Mammary epithelial cell (primary cell): Measurements from ENCODE around the genes ORC3 and GABRR1.

DNA sequence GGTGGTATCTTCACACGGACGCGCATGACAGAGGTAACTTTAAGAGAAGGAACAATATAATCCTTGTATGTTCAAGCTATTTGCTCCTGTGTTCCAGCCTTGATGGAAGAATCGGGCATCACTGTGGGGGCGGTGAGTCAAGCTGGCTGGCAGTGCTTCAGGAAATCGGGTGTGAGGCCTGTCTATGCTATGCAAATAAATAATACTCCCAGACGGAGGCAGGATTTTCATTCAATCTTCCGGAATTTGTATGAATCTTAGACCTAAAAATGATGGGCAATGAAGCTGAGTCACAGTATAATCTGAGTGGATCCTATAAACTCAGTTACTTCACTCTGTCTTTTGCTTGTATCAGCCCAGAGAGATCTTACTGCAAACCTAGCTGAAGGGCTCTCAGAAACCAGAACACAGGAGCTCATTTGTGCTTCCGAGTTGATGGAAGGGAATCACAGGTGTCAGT is 45.2 kb upstream of the NT5E start:
- CAGE, long polyA plus RNA: no peak
- RRBS: no CpG with 5 or more reads among the region's 9 CpGs

- CAGE, long polyA plus RNA: no peak
- RRBS: no CpG with 5 or more reads among the region's 1 CpG
Measured at GRCh38 chr6:85451625-85451839, 1.6 kb downstream of the NT5E start.

- CAGE, long polyA plus RNA: no peak
- RRBS: no CpG with 5 or more reads among the region's 2 CpGs
Measured at GRCh38 chr6:85451840-85452231, 2.0 kb downstream of the NT5E start.

- CAGE, long polyA plus RNA: no peak
Measured at GRCh38 chr6:85575120-85575584, 18.5 kb downstream of the SNX14 start.

DNA sequence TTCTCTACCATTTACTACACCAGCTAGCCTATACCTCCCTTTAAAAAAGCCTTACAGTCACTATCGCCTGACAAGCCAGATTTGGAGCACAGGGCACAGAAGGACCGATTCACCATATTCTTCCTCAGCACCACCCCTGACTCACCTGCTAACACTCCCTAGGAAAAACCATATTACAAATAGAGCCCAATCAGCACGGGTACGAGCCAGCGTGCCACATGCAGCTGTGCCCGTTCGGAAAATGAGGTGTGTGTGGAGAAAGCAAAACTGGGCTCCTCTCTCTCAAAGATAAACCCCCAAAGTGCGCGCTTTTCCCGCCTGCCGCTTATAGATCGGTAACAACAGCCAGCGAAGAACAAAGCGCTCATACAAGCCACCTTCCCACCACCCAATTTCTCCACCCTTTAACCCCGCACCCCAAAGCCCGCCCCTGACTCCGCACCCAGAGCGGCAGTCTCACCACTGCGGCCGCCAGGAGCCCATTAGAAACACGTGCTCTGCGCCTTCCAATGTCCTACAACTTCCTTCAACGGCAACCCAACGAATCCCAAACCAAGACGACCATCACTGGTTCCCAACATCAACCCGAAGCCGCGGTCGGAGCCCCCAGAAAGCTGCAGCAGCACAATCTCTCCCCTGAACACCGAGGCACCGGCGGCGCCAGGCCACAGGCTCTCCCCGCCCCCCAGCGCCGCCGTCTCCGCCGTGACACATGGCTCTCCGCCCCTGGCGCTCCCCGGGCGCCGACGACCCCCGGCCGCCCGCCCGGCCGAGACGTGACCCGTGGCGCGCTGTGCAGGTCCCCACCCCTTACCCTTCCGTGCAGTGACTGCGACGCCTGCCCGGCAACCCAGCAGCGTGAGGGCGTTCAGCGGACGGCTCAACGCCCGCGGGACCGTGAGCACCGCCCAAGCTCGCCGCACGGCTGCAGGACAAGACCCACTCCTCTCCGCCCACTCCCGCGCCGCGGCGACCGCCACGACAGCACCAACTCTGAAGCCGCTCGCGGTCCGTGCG is 848 bp downstream of the SYNCRIP start:
- CAGE, long polyA plus RNA: no peak
- RRBS: under 1% methylated on average over 18 of the region's 83 CpGs

- CAGE, long polyA plus RNA: no peak
- RRBS: no CpG with 5 or more reads among the region's 2 CpGs
Measured at GRCh38 chr6:86293025-86293429, 644.3 kb upstream of the HTR1E start.

GRCh38 chr6:87152167-87152971 is 3.0 kb upstream of the ZNF292 start:
- CAGE, long polyA plus RNA: no peak
- RRBS: 3% methylated on average over 9 of the region's 53 CpGs

- CAGE, long polyA plus RNA: no peak
- RRBS: no CpG with 5 or more reads among the region's 1 CpG
Measured at GRCh38 chr6:87386631-87386830, 21.2 kb upstream of the CFAP206 start.

GRCh38 chr6:87534320-87534735 is 55.5 kb downstream of the RARS2 start:
- CAGE, long polyA plus RNA: no peak

DNA sequence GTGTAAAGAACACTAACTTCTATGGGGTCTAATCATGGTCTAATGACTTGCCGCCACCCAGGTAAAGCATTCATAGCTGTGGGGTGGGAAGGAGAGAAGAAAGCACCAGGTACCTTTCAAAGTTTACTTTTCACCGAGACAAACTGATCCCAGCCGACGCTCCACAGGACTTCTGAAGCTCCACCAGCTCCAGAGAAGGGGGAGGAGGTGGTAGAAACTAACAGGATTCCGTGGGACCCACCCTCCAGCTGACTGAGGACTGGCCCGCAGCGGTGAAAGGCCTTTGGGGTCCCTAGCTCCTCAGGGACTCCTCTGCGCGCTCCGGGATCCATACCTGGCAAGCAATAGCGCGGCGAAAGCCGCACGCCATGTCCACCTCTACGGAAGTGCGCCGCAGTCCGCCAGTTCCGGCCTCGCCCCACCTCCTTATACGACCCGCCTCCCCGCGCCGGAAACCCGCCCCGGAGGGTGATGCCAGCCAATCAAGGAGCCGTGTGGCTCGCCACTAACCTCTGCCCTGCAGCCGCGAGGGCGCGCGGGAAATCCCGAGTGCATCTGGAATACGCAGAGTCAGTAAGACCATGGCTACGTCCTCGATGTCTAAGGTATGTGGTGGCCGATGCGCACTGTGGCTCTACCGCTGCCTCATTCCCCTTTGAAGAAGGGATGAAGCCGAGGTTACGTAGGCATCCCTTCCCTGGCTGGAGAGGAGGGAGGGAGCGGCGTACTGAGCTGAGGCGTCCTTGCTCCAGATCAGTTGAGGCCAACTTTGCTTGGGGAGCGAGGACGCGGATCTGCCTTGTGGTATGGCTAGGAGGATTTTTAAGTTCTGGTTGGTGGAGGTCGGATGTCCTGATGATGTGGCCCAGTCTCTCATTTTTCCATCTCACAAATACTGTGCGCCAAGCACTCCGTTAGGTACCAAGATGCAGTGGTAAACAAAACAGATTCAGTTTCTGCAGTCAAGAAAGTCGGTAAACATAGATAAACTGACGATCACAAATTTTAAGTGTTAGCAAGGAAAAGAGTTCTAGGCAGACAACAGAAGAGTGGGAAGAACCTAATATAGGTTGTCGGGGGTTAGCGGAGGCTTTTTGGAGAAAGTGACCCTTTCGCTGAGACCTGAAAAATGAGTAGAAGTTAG is at the start of gene ORC3:
ORC3 (plus strand) TSS at position 548 of the 1,144 bp plus-strand sequence.
- CAGE, long polyA plus RNA: no peak
- RRBS: 1% methylated on average over 14 of the region's 58 CpGs

GRCh38 chr6:87671305-87672447 is 30.4 kb downstream of the AKIRIN2 start:
- CAGE, long polyA plus RNA: no peak
- RRBS: no CpG with 5 or more reads among the region's 12 CpGs

GRCh38 chr6:87723198-87723481 is 21.1 kb upstream of the AKIRIN2 start:
- CAGE, long polyA plus RNA: no peak
- RRBS: no CpG with 5 or more reads among the region's 2 CpGs

- CAGE, long polyA plus RNA: no peak
- RRBS: no CpG with 5 or more reads among the region's 1 CpG
Measured at GRCh38 chr6:87789659-87790154, 87.7 kb upstream of the AKIRIN2 start.

DNA sequence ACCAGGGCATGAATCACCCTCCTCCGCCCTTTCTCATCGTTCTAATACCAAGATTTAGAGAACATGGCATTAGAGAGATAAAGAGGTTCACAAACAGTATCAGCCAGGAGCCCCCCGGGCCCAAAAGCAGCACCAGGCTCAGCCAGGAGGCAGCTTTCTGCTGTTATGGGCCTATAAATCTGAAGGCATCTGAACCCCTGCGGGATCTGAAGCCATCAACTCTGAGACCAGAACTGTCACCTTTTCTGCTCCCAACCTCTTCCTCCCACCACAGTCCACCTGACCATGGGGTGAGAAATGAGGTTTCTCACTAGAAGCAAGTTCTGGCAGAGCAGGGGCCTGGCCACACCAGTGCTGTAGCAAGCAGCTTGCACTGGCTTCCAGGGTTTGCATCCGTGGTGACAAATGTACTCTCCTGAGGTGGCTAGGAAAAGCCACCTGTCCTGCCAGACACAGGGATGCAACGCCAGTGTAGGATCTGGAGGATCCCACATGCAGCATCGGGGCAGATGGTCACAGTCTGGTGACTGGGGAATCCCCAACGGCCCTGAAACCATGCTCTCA is 122.3 kb upstream of the SPACA1 start:
- CAGE, long polyA plus RNA: no peak
- RRBS: no CpG with 5 or more reads among the region's 8 CpGs

DNA sequence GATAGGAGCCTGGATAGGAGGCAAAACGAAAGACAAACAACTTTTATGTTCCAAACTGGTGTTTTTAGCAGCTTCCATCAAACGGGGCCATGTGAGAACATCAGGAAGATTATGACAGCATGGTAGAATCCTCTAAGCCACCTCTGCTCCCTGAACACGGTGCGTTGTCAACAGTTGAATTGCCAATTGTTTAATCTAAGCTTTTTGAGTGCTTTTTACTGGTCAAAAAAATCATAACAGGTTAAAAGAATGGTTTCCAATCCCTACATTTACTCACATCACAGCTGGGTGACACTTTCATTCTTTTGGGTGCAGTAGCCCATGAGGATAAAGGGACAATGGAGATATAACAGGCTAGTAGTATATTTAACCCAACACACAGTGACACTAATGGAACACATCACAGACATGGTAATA is 45.8 kb downstream of the CNR1 start:
- CAGE, long polyA plus RNA: no peak
- RRBS: no CpG with 5 or more reads among the region's 4 CpGs

- CAGE, long polyA plus RNA: no peak
- RRBS: no CpG with 5 or more reads among the region's 7 CpGs
Measured at GRCh38 chr6:89079087-89079509, 1.5 kb upstream of the PNRC1 start.

GRCh38 chr6:89144260-89144584 is 1.6 kb upstream of the PM20D2 start:
- CAGE, long polyA plus RNA: no peak

GRCh38 chr6:89217161-89217710 is at the start of gene GABRR1:
Gene GABRR1 (minus strand): TSS chr6:89217358.
- CAGE, long polyA plus RNA: no peak
- RRBS: no CpG with 5 or more reads among the region's 8 CpGs

DNA sequence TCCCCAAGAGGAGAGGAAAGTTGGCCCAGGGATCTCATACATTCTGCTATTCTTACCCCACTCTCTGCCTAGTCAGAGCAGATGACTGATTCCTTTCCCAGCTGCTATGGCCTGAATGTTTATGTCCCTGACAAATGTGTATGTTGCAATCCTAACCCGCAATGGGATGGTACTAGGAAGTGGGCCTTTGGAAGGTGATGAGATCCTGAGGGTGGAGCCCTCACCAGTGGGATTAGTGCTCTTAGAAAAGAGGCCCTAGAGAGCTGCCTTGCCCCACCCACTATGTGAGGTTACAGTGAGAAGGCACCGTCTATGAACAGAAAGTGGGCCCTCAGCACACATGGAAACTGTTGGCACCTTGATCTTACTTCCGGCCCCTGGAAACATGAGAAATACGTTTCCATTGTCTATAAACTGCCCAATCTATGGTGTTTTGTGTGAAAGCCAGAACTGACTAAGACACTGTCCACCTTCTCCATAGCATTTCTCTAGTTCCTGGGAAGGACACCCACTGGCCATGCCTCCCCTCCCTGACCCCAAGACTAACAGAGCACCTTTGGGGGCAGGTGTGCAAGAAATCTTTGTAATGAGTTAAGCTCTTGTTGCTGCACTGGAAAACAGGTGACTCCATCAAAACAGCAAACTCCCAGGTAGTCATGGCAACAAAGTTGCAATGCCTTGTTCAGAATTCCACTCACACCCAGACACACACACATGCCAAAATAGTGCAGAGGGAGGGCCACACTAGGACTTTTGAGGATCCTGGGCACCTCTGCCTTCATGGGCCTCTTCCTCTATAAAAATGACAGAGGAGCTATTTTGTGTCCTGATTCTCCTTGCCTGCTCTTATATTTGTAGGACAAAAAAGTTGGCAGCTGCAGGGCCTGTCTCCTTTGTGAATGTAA is 16.2 kb downstream of the GABRR2 start:
- CAGE, long polyA plus RNA: no peak
- RRBS: no CpG with 5 or more reads among the region's 4 CpGs

GRCh38 chr6:89352000-89352487 is 478 bp downstream of the UBE2J1 start:
- CAGE, long polyA plus RNA: no peak
- RRBS: under 1% methylated on average over 13 of the region's 37 CpGs